Daoy (cell line): ENCODE measurements around a stretch of chr2.

GRCh38 chr2:216302998-216303569 is 69.2 kb downstream of the MARCHF4 start:
- RAMPAGE, long total RNA = no peak

GRCh38 chr2:216536716-216537158 is 38.1 kb downstream of the RPL37A start:
- RAMPAGE, long total RNA = no peak

DNA sequence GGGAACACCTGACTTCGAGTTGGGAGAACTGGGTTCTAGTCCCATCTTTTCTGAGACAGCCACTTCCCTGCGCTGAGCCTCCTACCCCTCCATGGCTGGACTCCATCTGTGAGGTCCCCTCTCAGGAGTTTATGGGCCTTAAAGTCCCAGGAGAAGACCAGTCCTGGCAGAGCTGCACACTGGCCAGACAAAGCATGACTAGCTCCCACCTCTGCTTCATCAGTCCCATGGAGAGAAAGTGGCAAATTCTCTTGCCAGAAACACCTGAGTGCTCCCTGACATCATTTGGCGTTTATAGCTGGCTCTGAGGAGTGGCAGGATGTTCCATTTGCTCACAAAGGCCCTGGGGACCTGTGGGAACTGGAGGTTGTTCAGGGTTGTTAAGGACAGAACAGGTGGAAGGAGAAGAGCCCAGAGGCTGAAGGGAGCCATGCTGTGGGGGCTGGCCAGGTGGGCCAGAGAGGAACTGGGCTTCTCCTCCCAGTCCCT is 56.0 kb downstream of the RPL37A start:
- RAMPAGE, long total RNA = no peak

DNA sequence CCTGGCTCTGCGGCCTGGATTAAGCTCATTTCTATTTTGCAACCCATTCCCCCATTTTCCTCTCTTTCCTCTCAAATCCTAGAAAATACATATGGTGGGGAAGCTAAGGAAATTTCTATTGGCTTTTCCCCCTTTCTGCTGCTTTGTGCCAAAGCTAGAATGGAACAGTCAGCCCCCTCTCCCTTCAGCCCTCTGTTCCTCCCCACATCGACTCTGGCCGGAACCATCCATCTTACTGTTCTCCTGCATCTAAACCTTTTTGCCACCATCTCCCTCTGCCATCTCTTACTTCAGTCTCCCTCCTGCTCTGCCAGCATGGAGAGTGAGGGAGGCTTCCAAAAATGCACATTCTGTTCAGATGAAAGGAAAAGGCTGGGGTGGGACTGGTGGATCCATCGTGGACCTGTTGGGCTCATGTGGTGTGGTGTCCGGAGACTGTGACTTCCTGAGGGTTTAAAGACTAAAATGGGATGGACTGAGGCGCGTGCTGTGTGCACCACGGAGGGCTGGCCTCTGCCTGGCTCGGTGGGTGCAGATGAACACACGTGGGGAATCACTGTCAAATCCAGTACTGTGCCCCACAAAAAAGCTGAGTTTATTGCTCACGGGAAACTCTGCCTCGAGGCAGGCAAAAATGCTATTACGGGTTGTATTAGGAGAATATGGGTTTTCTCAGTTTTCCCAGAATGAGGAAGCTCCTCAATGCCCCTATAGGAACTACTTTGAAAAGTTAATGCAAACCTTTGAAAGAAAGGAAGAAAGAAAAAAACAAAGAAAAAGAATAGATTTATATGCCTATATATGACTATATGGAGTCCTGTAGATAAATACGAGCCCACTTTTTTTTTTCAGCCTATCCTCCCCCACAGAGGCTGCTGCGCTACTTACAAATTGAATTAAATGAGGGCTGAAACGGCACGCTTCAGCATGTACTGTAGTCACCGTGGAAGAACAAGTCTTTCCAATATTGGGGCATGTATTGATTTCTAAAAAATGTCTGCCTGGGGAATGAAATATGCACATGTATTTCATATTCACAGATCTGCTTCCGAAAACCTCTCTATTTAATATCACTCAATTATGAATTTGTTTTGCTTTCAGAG is 20.0 kb downstream of the IGFBP5 start:
- RAMPAGE, long total RNA = no peak

GRCh38 chr2:216690243-216691260 is 4.8 kb downstream of the IGFBP5 start:
- RAMPAGE, long total RNA = no peak

- RAMPAGE, long total RNA = no peak
Observed at GRCh38 chr2:216694928-216695172, 499 bp downstream of the IGFBP5 start.

DNA sequence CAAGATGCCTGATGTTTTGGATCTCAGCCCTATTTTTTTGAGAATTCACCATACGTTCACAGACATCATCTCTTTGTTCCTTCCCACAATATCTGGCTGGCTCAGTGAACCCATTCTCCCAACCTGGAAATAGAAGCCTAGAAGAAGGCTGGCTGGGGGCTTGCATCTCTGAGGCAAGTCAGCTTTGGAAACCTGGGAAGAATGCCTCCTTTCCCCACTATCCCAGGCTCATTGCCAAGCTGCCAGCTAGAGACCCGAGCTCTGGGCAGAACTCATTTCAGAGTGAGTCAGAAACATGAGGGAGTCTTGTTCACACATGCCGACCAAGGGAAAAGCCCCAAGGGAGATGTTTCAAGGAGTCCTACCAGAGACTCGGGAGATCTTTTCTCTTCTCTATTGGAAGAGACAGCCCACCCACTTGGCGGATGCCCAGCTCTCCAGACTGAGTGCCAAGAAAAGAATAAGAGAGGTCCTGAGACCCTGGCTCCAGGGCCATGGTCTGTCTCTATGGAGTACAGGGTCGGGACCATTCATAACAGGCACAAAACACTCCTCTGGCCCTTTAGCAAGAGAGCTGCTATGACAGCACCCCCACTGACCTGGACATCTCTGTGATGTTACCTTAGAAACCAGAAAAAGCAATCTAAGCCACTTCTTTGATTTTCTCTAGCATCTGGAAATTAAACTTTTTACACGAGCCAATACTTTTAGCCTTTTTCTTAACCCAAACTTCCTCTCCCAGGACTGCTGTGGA is 18.3 kb upstream of the IGFBP5 start:
- RAMPAGE, long total RNA = no peak

GRCh38 chr2:216802641-216803305 is 57.1 kb downstream of the TNP1 start:
- RAMPAGE, long total RNA = no peak

GRCh38 chr2:217223255-217223955 is 363.5 kb upstream of the TNP1 start:
- RAMPAGE, long total RNA = no peak

DNA sequence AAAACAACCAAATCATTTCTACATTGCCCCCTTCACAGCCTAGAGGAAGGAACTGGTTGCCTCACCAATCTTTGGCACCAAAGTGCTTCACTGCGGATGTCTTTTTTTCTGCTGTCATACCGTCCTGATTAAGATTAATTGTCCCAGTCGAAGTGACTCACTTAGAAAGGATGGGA is 500.9 kb upstream of the TNP1 start:
- RAMPAGE, long total RNA = no peak

DNA sequence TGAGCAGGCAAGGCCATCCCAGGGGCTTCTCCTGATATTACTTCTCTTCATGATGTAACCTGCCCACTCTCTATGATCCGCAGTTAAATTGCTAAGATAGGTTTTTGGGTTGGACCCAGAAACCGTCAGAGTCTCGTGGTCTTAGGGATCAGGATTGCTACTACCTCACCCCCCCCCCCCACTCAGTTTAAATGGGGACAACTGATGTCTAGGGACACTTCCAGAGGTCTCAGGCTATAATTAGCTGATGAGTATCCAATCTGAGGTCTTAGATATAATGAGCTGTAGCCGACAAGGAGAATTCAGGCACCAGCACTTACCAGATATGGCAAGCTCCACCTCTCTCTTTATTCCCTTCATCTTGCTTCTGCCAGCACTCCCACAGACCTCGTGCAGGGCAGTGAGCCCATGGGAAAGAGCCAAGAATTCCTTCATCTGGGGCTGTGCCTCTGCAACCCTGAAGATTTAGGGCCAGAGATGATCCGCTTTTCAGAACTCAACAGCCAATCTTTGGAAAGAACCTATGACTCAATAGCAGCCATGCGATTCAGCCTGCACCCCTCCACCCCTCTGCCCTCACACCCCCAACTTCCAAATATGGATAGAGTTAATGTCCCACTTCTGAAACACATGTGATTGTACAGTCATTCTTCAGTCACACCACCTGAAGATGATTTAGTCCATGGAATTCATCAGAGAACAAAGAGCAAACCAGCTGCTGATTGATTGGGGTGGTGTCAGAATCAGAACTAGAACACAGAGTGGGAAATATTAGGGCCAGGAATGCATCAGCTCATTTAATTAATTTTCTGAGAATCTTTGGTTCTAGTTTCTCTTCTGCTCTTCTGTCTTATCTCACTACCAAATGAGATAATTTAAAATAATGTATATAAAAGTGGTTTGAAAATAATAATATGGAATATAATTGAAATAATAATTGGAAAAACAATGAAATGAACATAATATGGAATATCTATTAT is 533.7 kb upstream of the TNP1 start:
- RAMPAGE, long total RNA = no peak

DNA sequence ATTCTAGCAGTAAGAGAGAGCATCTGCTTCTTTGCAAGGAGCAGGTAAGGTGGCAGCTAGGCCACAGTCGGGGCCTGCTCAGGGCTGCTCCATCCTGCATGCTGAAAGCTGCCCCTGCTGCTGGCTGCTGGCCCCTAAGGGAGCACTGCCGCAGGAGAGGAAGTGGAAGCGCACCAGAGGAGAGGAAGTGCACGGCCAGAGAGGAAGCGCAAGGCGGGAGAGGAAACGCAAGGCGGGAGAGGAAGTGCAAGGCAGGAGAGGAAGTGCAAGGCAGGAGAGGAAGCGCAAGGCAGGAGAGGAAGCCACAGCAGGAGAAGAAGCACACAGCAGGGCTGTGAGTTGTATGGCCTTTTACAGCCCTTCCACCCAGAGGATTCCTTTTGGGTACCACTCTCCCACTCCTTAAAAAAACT is 539.0 kb upstream of the TNP1 start:
- RAMPAGE, long total RNA = no peak

- RAMPAGE, long total RNA = no peak
Observed at GRCh38 chr2:217685072-217685646, 317.6 kb downstream of the TNS1 start.

- RAMPAGE, long total RNA = no peak
Observed at GRCh38 chr2:217687449-217688083, 315.2 kb downstream of the TNS1 start.

DNA sequence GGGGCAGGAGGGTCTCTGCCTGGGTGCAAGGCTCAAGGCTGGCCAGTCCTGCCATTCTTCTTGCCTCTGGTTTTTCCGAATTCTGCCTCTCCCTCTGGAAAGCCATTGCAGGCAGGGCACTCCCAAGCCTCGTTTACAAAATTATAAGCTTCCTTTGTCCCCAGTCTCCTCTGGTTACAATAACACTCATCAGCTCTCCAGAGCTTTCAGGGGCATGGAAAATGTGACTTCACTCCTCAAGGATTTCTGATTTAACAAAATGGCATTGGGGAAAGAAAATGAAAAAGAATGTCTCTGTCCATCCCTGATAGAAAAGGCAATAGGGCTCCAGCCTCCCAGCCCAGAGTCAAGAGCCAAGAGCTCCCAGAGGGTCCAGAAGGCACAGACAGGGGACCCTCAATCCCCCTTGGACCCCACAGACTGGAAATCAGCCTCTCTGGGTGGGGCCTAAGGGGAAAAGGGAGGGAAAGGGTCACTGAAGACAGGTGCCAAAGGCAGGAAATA is 249.0 kb downstream of the TNS1 start:
- RAMPAGE, long total RNA = no peak

DNA sequence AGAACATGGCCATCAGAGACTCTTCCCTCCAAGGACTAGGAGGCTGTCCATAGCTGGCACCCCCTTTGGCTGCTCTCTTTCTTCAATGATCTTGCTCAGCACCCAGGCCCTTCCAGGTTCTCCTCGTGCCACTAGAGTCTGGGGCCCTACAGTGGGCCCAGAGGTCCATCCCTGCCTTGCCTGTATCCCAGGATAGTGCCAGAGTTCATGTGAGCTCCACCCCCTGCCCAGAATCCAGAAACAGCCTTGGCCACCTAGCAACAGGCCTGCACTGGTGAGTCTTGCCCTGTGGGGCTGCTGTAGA is 180.7 kb downstream of the TNS1 start:
- RAMPAGE, long total RNA = no peak

GRCh38 chr2:217841301-217841501 is 161.6 kb downstream of the TNS1 start:
- RAMPAGE, long total RNA = no peak

DNA sequence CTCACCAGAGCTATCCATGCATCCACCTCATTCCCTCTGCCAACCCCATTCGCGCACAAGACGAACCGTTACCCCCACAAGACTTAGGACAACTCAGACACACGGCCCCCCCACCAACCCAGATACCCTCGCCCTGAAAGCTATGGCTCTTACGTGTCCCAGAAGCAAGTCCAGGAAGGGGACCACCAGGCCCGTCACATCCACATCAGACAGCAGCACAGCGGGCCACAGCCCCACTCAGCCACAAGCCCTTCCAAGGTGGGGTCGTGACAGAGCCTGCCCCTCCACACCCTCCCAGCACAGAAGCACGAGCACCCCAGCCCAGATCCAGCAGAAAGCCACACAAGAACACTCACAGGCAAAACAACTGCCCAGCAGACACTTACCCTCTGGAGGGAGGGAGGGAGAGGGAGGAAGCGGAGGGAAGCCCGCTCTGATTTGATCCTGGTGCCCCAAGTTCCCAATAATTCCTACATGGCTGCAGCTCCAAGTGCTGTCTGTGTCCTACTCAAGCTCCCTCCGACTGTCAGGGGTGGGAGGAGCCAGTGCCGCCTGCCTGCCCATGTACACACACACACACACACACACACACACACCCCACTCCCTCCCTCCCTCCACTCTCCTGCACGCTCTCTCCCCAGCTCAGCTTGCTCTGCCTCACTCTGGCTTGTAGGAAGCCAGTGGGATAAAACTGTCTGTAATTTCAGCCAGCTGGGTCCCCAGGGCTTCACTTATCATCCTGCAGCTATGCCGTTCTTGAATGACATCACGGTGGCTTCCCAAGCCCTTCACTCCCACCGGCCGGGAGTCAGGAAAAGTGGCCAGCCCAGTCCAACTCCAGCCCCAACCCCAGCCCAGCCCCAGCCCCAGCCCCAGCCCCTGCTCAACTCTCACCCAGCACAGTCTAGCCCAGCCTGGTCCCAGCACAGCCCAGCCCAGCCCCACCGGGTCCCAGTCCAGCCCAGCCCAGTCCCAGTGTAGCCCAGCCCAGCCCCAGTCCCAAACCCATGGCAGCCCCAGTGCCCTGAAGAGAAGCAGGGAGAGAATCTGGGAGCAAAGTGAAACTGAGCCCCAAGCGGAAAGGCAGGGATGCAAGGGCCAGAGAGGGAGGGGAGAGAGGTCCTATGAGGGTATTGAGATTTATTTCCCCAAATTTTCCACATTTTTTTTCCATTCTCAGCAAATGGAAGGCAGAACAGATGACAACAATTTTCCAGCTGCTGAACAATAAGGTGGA is 144.3 kb downstream of the TNS1 start:
- RAMPAGE, long total RNA = no peak

GRCh38 chr2:217909444-217909943 is 93.3 kb downstream of the TNS1 start:
- RAMPAGE, long total RNA = no peak

GRCh38 chr2:217921818-217922356 is 80.9 kb downstream of the TNS1 start:
- RAMPAGE, long total RNA = no peak